Choroid plexus epithelial cell (primary cell): ENCODE results near the genes CHCT1, TBX2, TBX4 and NACA2.

DNA sequence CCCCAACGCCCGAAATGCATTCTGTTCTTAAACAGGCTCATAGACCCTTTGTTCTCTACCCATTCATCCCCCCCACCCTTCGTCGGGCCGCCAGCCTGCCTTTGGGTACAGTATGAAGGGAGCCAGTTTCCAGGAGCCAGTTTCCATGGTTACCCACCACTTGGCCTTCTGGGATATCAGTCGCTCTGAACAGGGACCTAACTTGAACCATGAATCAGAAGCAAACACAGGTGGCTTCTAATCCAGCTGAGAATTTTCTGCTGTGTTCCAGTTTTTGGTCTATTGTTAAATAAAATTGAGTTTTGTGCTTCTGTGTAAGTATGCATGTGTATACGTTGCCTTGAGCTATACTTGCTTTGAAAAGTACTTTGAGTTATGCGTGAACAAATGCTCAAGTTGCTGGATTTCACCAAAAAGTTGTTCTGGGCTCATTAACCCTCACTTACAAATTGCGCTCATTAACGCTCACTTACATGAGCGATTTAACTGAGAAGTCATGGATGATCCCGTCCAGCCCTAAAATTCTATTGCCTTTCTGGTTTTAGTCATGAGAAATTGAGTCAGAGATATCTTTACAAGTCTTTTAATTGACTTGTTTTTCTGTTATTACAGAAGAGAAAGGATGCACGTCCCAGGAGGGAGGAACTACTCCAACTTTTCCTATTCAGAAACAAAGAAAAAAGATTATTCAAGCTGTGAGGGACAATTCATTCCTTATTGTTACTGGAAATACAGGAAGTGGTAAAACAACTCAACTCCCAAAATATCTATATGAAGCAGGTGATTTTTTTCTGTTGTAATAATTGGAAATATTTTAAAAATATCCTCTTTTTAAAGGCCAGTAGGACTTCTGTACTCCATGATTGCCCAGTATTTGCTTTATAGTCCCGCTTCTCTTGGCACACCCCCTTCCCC lies 862 bp downstream of the DHX40 start:
- RRBS: no CpG with 5 or more reads among the region's 14 CpGs

- RRBS: no CpG with 5 or more reads among the region's 20 CpGs
These were observed 700 bp upstream of the CLTC start for GRCh38 chr17:59619009-59619381.

- RRBS: no CpG with 5 or more reads among the region's 5 CpGs
These were observed 8.0 kb downstream of the CLTC start for GRCh38 chr17:59627447-59628347.

DNA sequence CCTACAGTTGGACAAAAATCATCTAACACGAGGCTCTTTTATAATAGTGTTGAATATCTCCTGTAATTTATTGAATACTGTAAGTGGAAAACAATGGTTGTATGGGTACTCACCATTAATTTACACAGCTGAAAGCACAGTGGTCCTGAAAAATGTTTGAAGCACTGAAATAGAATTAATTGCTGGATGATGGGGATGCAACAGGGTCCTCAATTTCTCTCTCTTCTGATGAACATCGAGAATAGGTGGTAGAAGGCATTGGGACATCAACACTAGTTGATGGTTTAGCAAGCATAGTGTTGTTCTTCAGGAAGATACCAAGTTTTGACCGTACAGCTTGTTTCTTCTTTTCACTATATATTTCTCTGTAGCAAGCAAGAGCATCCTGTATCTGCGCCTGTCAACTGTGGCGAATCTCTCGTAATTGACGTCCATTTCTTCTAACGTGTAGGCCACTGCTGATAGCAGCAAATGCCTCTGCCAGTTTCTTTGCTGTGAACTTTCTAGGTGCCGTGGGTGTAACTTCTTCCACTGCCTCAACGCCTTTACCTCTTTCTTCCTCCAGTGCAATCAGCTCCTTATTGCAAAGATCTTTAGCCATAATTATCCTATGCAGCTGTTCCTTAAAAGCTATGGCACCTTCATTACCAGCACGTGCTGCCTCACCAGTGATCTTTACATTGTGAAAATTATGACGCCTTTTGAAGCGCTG lies 8.3 kb downstream of the PTRH2 start:
- RRBS: no CpG with 5 or more reads among the region's 13 CpGs

DNA sequence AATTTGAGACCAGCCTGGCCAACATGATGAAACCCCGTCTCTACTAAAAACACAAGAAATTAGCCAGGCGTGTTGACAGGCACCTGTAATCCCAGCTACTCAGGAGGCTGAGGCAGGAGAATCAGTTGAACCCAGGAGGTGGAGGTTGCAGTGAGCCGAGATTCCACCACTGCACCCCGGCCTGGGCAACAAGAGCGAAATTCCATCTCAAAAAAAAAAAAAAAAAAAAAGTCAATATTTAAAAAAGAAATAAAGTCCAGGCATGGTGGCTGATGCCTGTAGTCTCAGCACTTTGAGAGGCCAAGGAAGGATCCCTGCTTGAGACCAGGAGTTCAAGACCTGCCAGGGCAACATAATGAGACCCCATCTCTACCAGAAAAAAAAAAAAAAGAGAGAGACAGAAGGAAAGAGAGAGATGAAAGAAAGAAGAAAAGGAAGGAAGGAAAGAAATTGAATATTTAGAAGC lies 36.8 kb downstream of the VMP1 start:
- RRBS: no CpG with 5 or more reads among the region's 5 CpGs

- RRBS: no CpG with 5 or more reads among the region's 8 CpGs
These were observed 51.9 kb downstream of the TUBD1 start for GRCh38 chr17:59840561-59841585.

- RRBS: no CpG with 5 or more reads among the region's 44 CpGs
These were observed 14.2 kb upstream of the CA4 start for GRCh38 chr17:60135452-60136058.

DNA sequence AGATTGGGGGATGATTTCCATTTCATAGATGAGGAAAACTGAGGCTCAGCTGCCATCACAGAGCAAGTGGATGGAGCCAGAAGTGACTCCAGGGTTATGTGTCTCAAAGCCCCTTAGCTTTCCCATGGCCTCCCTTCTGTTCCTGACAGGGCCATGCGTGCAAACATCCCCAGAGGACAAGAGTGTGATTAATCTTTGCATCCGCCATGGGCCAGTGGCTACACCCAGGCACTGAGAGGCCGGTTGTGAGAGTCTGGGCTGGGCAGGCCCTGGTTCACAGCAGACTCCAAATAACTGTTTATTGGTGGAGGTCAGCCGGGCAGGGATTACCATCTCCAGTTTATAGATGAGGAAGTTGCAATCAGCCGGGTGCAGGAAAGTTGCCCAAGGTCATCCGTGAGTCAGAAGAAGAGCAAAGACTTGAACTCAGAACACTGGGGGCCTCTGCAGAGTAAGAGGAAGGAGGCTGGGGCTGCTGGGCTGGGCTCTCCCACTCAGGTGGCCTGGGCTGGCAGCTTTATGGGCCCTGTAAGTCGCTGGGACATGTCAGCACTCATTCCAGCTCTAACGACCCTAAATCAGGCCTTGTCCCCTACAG lies 2.3 kb upstream of the CA4 start:
- RRBS: 84% methylated on average over 2 of the region's 8 CpGs

DNA sequence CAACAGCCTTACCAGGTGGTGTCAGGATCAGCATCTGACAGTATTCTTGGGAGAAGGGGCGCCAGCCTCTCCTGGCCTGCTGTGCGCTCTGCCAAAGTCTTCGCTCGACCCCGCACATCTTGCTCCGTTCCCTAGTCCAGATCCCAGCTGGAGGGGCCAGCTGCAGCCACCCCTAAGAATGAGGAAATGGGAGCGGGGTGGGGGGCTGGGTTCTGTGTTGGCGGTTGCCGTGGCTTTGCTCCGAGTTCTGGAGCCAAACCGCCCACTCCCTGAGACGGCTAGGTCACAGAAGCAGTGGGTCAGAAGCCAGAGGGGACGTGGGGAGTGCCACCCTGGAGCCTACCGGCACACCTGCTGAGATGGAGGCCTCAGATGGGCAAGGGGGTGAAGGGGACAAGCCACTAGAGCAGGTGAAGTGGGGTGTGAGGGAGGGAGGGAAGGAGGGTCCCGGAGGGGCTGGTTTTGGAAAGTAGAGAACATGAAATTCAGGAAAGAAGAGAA lies at the start of gene CHCT1:
Gene CHCT1, plus strand, starts transcription at position 256 of the 501 bp plus-strand sequence.
- RRBS: 57% methylated on average over 1 of the region's 15 CpGs

GRCh38 chr17:60487694-60488526 lies 38.1 kb downstream of the APPBP2 start:
- RRBS: no CpG with 5 or more reads among the region's 6 CpGs

GRCh38 chr17:60522772-60523640 lies 3.0 kb downstream of the APPBP2 start:
- RRBS: no CpG with 5 or more reads among the region's 3 CpGs

DNA sequence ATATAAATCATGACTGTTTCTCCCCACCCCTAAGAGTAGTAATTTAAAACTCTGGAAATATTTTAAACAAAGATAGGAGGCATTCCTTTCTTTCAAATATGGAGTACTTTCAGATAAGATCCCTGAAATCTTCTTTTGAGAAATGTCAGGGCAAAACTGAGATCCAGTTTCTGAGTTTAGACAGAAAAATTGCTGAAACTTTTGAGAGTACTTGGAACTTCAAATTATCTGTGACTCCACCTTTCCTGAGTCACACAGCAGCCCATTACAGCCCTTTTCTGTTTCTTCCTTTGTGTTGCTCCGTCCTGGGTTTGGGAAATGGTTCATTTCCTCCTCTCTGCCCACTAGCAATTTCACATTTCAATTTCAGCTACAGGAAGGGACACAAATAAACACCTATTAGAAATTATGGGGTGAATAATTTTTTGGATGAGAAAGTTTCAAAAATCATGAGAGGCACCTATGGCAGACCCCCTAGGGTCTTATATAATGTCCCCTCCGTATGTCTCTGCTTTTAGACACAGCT lies 28.8 kb upstream of the PPM1D start:
- RRBS: no CpG with 5 or more reads among the region's 2 CpGs

- RRBS: 0% methylated on average over 2 of the region's 16 CpGs
These were observed 1.2 kb downstream of the PPM1D start for GRCh38 chr17:60601146-60601626.

- RRBS: no CpG with 5 or more reads among the region's 15 CpGs
These were observed 203.4 kb upstream of the TBX2 start for GRCh38 chr17:61196068-61196912.

GRCh38 chr17:61200816-61201428 lies 198.7 kb upstream of the TBX2 start:
- RRBS: no CpG with 5 or more reads among the region's 4 CpGs

DNA sequence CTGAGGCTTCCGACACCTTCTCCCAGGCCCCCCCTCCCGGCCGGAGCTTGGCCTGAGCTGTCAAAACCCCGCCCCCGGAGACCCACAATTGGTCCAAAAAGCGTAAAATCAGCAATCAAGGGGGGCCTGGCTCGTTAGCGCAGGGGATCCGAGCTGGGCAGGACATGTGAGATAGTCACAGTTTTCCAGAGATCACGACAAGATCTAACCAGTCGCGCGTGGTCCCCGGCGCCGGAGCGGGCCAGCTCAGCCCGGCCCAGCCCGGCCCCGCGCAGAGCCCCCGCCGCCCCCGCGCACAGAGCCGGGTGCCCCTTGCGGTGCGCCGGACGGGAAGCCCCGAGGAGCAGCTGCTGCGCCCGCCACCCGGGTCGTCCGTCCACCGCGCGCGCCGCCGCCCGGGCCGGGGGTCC lies at the start of gene TBX2:
Gene TBX2, plus strand, starts transcription at position 134 of the 410 bp plus-strand sequence.
- RRBS: 2% methylated on average over 16 of the region's 44 CpGs

DNA sequence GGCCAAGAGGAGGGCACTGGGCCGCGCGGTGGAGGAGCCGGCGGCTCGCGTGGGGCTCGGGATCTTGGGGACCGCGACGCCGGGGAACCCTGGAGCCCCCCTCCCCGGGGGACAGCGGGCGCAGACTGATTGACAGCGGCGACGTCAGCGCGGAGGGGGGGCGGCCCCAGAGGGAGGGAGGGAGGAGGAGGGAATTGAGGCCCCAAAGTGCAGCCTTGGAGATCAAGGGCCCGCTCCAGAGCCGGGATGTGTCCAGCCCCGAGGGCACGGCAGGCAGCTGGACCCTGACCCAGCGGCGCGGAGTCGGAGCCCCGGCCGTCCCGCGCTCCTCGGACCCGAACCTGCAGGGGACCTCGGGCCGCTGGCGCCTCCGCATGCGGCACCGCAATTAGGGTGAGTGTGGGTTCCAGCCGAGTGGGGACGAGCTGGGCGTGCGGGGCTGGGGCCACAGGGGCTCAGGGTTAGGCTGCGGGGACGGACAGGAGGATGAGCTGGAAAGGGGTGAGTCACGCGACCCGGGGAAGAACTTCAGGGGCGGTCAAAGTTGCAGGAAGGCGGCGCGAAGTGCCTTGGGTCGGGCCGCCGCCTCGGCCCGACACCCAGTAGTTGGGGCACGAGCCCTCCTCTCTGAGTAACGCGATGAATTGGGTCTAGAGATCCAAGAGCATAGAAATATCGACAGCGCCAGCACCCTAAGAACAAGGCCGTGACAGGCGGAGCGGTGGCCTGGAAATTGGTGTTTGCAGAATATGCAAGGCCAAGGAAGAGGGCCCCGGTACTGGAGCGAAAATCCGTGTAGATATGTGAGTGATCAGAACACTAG lies at the start of gene TBX4:
Gene TBX4, plus strand, starts transcription at position 238 of the 823 bp plus-strand sequence.
- RRBS: 3% methylated on average over 20 of the region's 70 CpGs

- RRBS: no CpG with 5 or more reads among the region's 44 CpGs
These were observed 9.6 kb downstream of the TBX4 start for GRCh38 chr17:61461676-61462404.

DNA sequence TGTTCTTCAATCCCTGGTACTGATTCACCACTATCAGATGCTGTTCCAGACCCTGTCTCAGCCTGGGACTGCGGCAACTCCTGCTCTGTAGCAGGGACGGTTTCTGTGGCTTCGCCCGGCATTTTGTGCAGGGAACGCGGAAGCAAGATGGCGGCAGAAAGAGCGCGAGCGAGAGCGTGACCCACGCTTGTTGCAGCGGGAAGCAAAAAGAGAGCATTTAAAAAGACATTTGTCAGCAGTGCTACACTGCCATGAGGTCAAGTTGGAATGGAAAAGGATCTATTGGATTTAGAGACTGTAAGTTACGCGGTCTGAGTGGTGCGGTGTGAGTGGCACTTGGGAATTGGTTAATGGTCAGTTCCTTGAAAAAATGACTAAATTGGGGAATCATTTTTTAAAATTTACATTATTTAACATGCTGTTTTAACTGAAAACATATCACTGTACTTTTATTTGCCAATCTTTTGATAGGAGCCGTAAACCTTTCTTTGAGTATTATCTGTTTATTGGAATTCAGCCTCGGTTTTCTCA lies at the start of gene NACA2:
Gene NACA2, minus strand, starts transcription at position 161 of the 531 bp plus-strand sequence.
- RRBS: no CpG with 5 or more reads among the region's 18 CpGs

GRCh38 chr17:61862110-61862743 lies 1.1 kb downstream of the BRIP1 start:
- RRBS: no CpG with 5 or more reads among the region's 4 CpGs